Paraaortic lymph node (tissue), 1 donor: ENCODE measurements around a stretch of chr6.

DNA sequence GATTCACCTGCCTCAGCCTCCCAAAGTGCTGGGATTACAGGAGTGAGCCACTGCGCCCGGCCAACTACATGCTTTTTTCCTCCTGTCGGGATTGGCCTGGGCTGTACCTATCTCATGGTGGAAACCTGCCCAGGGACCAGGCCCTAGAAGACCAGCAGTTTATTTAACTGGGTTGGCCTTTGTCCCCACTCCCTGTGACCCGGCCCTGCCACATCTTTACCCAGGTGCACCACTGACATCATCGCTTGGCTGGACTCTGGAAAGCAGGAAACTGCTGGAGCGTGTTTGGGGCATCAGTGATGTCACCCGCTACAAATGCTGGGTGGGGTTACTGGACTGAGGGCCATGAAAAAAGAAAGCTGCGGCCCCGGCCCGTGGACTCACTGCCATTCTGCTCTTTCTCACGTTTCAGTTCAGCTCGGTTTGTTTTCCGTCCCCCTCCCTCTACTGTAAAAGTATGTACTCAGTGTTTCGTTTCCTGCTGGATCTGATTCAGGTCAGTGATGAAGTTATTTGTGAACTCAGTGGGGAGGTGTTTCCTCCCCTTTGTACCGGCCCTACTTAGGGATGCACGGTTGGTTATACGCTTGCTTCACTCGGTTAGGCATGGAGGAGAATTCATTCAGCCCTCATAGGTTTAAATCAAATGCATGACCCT lies 179.2 kb downstream of the MTHFD1L start:
- PRO-cap: no peak

DNA sequence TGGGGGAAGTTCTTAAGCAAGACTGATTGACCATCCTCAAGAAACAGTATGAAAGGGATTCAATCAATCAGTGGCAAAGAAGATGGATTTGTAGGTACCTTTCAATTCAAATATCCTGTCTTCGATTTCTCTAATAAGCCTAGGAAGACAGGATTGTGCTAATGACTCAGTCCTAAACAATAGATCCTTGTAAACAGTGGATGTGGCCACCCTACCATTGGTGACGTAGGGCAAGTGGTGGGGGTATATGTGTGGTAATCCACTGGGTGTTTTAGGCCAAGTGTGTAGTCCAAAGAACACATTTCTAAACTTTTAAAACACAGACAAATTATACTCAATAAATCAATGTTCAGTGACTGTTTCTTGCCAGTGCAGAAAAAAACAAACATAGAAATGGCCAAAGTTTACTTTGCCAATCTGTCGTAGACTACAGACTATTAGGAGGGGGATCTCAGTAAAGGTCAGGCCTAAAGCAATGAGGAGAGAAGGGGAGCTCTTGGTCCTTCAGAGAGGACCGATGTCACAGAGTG lies 113.7 kb upstream of the AKAP12 start:
- PRO-cap: no peak

GRCh38 chr6:151490777-151491460 lies 2.9 kb upstream of the CCDC170 start:
- PRO-cap: no peak

- PRO-cap: no peak
Measured at GRCh38 chr6:151641073-151641568, 147.3 kb downstream of the CCDC170 start.

DNA sequence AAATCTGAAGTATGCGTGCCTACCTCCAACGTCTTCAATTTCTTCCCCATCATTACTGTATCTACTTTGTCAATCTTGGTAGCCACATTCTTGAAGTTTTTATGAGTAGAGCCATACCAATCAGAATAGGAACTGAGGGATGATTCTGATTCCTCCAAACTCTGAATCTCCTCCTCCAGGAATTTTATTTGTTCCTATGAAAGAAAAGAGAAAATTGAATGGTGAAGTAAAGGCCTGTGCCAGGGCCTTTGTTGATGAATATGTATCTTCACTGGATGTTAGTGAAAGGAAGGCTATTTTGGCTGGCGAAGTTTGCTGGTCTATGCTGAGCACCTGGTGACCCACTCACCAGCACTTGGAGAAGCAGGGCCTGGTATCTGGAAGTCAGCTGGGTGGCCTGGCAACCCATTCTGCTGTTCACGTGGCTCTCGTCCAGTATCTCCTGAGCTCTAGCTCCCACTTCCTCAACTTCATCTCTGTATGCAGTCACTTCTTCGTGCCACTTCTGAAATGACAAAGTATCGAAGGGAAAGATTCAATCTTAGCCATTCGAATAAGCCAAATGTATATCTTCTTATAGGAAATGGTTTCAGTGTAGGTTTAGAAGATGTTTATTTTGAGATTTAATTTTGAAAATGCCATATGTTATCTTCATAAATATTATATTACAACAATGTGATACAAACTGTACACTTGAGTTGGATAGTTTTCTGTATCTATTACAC lies 283.8 kb downstream of the SYNE1 start:
- PRO-cap: no peak

DNA sequence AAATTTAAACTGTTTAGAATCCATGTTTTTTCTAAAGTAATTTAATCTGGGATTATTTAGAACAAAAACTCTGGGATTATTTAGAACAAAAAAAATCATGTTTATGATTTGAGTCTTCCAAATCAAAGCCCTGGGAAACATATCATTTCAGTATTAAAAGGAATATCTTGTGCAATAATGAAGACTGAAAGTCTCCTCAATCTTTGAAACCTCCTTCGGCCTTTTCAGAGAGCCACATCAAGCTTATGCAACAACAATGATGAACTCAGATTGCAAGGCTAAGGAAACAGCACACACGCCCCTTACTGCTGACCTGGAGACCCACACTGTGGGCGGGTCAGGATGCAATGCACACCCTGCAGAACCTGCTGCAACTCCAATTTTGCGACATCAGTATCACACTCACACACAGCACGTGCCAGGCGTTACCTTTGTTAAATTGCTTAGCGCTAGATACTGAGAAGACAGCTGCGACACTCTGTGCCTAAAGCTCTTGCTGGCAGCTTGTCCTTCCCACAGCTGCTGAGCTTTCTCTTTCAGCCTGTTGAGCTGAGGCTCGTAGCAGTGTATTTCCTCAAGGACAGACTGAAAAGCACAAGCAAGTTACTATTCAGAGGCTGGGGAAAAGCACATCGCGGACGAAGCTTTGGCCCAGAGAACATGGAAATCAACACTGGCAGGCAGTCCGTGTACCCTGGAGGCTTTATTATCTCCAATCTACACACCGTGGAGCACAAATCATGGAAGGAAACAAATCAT lies 268.4 kb downstream of the SYNE1 start:
- PRO-cap: no peak

GRCh38 chr6:153143262-153143820 lies 12.3 kb upstream of the RGS17 start:
- PRO-cap: no peak

GRCh38 chr6:154139698-154140335 lies 100.8 kb downstream of the OPRM1 start:
- PRO-cap: no peak

DNA sequence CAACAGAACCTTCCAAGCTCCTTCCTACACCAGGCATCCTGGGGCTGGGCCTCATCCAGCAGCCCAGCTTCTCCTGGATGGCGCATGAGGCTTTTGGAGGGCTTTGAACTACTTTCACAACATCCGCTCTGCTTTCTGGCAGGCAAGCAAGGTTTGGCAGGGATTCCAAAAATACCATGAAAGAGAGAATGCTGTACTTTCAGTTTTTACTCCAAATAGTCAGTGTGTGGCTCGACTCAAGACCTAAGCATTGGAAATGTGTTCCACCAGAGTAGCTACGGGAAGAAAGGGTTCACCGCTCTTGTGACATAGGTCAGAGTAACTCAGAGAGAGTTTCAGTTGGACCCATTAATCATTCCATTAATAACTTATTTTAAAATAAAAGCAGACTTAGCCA lies 125.4 kb downstream of the OPRM1 start:
- PRO-cap: no peak

DNA sequence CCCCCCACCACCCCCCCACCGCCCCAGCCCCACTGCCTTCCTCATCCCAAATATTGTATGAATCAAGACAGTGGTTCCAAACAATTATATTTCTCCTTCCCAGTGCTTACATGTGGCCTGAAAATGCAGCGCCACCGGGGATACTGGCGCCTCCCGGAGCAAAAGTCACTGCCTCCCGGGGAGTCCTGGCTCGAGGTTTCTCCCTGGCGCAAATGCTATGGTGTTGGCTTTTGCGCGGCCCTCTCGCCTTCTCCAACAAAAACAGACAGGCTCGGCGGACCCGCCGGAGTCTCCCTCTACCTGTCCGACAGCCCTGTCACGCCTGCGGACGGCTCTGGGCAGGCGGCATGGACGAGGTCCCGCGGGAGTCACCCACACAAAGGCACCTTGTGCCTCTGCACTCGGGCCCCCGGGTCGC lies 1.2 kb downstream of the CNKSR3 start:
- PRO-cap: no peak

DNA sequence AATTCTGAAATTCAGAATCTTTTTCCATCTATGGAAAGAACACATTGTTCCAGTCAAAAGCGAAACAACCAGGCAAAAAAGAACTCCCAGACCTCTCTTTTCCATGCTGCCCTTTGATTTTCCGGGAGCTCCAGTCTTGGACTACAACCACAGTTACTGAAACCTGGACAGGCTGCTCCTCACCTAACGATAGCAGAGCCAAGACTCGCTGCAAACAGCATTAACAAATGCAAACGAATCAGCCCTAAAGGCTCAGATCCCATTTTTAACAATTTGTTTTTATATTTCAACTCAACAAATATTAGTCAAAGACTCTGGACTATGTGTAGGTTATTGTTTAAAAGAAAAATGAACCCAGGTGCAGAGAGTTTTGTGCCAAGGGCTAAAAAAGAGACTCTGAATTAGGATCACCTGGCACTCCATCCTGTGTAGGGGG lies 108.8 kb upstream of the CNKSR3 start:
- PRO-cap: no peak

GRCh38 chr6:154797877-154798489 lies 64.8 kb downstream of the SCAF8 start:
- PRO-cap: no peak

GRCh38 chr6:154889261-154889877 lies 105.7 kb upstream of the TIAM2 start:
- PRO-cap: no peak

DNA sequence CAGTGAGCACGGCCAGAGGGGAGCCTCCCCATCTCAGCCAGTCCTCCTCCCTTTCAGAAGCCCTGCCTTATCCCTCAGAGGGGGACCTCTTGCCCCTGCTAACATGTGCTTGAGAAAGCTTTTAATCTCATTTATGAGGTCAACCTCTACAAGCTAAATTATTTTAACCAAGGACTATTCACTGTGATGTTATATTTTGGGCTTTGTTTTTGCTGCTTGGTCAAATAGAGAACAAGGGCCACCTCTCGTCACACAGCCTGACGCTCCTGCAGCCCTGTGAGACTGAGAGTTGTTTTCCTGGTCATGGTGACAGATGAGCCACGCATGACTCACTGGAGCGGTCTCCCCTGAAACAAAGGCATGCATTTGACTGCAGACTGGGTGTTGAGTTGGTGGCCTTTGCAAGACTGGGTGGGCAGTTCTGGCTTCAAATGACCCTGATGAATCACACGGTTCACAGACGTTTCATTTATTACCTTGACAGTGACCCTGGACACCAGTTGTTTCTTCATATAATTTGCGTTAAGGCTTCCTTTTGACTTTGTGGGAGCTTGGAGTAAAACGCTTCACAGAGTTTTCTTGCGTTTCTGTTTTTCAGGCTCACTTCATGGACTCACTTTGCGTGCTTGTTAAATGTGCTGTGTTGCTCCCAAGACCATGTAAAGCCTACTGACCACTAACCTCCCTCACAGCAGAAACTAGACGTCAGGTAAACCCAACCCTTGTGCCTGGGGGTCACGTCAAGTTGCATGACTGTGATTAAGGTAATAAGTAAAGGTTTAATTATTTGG lies 132.0 kb downstream of the TIAM2 start:
- PRO-cap: no peak

DNA sequence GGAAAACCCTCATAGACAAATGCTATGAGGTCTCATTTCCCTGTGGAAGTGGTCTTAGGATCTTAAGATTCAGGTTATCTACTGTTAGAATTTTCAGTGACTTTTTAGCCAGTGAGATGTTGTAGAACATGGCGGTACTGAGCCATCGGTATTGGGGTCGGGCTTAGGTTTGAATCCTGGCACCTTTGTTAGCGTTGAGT lies 118.7 kb upstream of the CLDN20 start:
- PRO-cap: no peak

- PRO-cap: no peak
Measured at GRCh38 chr6:155176495-155177041, 87.2 kb upstream of the CLDN20 start.

DNA sequence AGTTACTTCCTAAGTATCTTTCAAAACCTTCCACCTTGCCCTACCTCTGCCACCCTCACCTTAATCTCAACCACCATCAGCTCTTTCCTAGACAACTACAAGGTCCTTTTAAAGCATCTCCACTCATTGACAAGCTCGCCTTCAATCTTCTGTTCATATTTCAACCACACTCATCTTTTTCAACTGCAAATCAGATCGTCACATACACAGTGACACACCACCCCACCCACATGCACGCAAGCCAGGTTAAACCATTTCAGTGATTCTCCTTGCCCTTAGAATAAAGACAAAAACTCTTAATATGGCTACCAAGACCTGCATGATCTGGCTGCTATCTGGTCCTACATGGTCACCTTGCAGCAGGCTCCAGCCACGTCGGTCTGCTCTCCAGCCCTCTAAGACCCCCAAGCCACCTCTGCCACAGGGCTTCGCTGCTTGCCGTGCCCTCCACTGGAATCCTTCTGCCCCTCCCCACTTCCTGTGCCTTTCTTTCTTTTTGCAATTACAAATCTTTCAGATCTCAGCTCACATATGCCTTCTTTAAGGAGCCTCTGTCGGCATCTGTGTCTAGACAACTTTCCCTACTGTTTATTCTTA lies 507.4 kb upstream of the ARID1B start:
- PRO-cap: no peak

GRCh38 chr6:156557508-156558051 lies 219.6 kb upstream of the ARID1B start:
- PRO-cap: no peak

DNA sequence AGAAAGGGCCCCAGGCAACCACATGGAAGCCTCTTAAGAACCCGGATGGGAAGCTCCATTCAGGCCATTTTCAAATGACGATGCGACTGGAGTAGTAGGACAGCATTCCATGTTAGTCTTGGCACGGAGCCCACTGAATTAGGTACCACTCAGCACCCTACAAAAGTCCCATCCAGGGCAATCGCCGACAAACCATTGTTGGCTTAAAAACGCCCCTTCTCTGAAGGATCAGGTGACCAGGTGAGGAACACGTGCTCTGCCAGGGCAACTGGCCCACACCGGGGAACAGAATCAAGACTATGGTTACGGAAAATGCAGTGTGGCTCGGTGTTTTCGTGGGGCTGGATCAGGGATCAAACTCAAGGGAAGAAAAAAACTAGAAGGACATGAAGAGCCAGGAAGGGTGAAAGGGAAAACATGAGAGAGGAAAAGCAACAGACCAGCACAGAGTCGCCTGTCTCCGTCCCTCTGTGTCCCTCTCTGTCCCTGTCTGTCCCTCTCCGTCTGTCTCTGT lies 177.8 kb upstream of the ARID1B start:
- PRO-cap: no peak

- PRO-cap: no peak
Measured at GRCh38 chr6:156688020-156688631, 89.1 kb upstream of the ARID1B start.